Thoracic aorta (tissue), 1 donor: ENCODE measurements around the genes CHD1 and EFNA5.

DNA sequence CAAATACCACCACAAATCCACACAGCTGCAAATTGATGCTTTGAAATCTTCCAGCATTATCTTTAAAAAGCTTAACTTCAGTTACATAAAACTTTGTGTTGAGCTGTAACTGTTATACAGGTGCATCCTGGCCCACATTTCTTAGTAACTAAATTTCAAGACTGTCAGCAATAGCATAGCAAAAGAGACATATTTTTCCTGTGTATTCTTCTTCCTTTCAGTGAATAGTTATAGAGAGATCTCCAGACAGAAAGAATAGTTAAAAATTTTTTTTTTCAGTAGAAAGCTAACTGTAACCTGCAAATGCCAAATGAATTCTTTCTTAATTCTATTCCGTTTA lies 6.6 kb downstream of the CHD1 start:
- RAMPAGE, long total RNA = no peak

DNA sequence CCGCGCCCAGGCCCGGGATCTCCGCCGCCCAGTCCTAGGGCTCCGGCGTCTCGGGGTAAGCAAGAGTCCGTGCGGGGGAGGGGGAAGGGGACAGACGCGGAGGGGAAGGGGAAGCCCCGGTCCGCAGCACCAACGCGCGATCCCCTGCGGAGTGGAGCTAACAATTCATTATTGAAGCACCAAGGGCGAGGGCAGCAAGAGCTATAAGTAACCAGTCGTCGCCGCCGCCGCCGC lies 302 bp downstream of the CHD1 start:
- RAMPAGE, long total RNA = no peak

GRCh38 chr5:98928822-98929326 lies at the start of gene CHD1:
Gene CHD1, minus strand, starts transcription at chr5:98929007.
- RAMPAGE, long total RNA = start-site peak on the plus strand at chr5:98929122-98929196, 91 reads

GRCh38 chr5:98941245-98941842 lies 12.5 kb upstream of the CHD1 start:
- RAMPAGE, long total RNA = no peak

DNA sequence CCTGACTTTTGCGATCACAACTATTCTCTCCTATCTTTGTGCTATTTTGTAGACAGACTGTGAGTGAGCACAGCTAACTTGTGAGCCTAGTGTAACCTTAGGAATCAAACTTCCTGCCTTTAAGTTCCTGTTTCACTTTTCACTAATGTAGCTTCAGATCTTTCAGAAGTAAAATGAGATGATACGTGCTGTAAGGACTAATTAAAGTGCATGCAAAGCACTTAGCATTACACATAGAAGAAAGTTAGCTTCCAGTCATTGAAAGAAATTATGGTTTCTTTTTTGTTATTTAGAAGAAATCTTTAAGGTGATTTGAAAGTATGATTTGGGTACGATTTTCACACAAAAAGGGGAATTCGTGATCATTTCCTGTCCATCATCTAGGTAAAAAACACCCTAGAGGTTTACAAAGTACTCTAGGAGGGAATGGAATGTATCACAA lies 122.7 kb downstream of the ST8SIA4 start:
- RAMPAGE, long total RNA = no peak

DNA sequence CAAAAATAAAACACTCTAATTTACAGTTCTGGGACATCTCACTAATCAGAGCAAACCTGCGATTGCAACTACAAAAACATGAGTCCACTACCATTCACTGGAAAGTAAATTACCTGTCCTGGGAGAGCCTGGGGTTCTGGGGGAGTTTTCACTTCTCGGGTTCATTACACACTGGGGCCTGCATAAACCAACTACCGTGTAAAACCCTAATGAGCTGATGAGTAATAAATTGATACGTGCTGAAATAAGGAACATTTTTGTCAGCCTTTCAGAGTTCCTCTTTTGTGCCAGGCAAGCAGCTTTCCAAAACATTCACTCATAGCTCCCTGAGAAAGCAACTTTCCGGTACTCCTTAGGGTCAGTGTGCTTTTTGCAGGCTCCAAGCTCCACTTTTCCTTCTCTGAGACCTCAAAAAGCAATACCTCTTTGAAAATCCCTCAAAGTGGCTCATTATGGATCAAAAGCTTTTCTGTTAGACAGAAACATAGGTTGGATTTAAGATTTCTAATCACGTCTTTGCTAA lies 75.0 kb downstream of the ST8SIA4 start:
- RAMPAGE, long total RNA = no peak

GRCh38 chr5:100904015-100905017 lies 1.2 kb upstream of the ST8SIA4 start:
- RAMPAGE, long total RNA = no peak

DNA sequence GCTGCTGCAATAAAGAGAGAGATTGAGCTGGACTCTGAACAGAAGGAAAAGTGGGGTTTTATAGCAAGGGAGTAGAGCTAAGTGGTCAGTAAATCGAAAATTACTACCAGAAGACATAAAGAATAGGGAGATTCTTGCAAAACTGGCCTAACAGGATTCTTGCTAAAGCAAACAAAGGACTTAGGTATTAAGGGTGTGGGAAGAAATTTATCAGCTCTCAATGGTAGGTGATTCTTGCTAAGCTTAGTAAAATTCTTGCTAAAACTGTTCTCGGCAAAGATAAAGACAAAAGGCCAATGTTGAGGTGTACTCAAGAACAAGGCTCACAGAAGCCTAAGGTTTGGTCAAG lies 300.5 kb downstream of the SLCO4C1 start:
- RAMPAGE, long total RNA = no peak

GRCh38 chr5:102241720-102242165 lies 54.3 kb downstream of the SLCO4C1 start:
- RAMPAGE, long total RNA = no peak

DNA sequence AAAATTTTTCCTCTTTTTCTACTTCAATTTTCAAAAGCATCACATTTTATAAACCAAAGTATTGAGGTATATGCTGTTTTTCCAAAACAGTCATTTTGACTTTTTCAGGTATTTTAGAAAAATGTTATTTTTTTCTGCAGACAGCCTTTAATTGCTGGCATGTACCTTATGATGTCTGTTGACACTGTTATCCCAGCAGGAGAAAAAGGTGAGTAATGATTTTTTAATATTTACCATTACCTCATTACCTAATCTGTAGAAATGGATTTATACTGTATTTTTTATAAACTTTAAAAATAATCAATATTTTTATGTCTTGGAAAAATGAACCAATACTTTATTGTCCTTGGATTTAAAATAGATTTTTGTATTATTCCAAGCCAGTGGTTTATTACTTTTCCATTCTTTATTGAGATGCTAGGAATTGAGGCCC lies 171.7 kb downstream of the GIN1 start:
- RAMPAGE, long total RNA = no peak

DNA sequence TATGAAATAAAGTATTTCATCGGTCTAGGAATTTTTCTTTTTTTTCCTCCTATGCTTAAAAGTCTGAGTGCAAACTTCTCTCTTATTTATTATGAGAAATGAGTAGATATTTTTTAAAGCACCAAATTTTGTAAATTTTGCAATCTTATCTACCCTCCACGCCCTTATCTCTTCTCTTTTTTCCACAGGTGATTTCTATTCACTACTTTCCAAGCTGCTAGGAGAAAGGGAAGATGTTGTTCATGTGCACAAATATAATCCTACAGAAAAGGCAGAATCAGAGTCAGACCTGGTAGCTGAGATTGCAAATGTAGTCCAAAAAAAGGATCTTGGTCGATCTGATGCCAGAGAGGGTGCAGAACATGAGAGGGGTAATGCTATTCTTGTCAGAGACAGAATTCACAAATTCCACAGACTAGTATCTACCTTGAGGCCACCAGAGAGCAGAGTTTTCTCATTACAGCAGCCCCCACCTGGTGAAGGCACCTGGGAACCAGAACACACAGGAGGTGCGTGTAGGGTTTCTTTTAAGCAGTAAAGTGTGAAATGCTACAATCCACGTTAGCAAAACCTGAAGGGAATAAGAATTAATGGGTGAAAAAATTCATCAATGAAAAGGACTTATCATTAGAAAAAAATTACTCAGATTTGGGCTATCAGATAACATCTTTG lies 145.9 kb downstream of the GIN1 start:
- RAMPAGE, long total RNA = no peak

DNA sequence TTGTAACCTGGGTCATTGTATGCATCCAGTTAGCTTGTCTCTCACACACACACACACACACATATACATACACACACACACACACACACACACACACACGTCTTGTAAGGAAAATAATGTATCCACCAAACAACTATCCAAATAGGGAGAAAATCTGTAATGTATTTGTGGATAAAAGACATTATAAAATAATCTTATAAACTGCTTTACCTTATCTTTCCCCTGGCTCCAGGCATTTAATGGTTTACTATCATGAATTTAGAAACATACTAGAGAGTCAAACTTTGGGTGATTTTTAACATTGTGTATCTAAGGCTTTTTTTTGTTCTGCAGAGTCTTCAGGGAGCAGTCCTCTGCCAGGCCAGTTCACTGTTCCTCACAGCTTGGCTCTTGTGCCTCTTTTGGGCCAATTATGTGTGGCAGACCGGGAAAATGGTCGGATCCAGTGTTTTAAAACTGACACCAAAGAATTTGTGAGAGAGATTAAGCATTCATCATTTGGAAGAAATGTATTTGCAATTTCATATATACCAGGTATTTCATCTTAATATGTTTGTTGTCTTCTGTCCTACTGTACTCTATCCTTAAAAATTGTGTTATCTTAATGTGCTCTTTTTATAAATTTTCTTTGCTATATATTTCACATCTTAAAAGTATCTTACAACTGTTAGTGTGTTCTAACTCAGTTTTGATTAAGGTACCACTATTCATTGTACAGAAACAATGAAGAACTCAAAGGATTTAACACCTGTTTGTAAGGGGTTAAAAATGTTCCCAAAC lies 112.6 kb downstream of the GIN1 start:
- RAMPAGE, long total RNA = no peak

GRCh38 chr5:103120439-103120666 lies 252 bp downstream of the PPIP5K2 start:
- RAMPAGE, long total RNA = no peak

GRCh38 chr5:103373730-103374158 lies 115.2 kb downstream of the MACIR start:
- RAMPAGE, long total RNA = no peak

DNA sequence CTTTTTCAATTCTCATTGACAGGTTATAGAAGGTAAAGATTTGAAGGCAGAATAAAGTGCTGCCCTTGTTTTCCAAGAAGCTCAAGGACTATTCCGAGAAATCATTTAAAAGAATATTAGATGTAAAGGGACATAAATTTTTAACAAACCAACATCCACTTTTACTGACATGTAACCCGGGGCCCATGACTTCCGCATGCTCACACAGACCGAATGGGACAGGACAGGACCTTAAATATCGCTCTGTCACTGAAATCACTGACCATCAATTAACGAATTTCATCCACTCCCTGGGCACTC lies 611 bp downstream of the NUDT12 start:
- RAMPAGE, long total RNA = no peak

DNA sequence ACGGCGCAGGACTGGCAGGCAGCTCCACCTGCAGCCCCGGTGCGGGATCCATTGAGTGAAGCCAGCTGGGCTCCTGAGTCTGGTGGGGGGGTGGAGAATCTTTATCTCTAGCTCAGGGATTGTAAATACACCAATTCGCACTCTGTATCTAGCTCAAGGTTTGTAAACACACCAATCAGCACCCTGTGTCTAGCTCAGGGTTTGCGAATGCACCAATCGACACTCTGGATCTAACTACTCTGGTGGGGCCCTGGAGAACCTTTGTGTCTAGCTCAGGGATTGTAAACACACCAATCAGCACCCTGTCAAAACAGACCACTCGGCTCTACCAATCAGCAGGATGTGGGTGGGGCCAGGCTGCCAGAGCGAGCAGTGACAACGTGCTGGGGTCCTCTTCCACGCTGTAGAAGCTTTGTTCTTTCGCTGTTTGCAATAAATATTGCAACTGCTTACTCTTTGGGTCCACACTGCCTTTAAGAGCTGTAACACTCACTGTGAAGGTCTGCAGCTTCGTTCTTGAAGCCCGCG lies 1424.1 kb downstream of the EFNA5 start:
- RAMPAGE, long total RNA = no peak

- RAMPAGE, long total RNA = no peak
Observed at GRCh38 chr5:107389085-107389713, 281.5 kb downstream of the EFNA5 start.

DNA sequence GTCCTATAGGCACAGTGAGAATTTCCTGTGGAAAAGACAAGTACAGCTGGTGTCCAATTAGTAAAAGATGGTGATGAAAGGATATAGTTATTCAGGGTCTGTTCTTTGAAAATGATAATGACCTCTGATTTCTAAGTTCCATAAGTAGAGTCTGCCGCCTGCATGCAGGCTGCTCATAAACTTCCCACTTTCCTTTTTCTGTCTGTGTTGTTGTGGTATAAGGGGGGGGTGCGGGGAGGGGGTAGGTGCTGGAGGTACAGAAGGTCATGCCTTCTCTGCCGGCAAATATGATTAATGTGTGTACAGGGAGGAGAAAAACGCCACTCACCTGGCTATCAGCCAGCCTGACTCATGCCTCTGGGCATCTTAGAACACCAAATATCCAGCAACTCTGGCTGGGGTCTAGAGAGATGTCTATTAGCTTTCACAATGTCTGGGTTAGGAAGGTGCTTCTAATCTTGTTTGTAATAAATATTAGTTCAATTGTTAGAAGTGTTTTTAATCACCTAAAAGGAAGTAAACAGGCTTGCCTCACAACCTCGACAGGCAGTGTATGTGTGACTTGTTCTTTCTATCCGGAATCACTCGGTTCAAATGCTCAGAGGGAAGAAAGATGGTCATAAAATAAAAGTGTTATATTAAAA lies 128.3 kb downstream of the EFNA5 start:
- RAMPAGE, long total RNA = no peak

GRCh38 chr5:107670726-107671153 lies at the start of gene EFNA5:
Gene EFNA5, minus strand, starts transcription at chr5:107670937.
- RAMPAGE, long total RNA = no peak

DNA sequence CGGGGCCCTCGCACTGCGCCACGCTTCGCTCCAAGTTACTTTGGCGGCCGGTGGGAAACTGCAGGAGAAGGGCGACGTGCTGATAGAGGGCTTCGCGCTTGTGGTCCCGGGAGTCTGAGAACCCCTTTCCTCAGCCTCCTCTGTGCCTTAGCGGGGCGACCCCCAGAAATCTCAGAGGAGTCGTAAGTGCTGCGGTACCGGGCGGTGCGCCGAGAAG lies 325 bp upstream of the EFNA5 start:
- RAMPAGE, long total RNA = no peak